ENCODE measurements around the genes MOCS1, TFEB and TOMM6.

DNA sequence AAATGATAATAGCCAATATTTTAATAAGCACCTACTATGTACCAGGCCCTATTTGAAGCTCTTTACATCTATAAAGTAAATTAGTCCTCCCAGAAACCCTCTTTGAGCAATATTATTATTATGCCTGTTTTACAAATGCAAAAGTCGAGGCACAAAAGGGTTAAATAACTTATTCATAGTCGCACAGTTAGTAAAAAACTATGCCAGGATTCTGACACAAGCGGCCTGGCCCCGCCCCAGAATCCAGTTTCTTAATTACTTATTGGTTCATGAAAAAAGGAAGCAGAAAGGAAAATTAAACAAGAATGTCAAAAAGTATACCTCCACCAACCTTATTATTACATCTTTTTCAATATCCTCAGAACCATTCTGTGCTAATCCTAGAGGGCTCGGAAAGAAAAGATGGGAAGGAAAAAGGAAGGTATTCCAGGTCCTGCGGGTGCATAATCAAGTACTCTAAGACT is 24.0 kb upstream of the KIF6 start:
- PRO-cap = no peak

DNA sequence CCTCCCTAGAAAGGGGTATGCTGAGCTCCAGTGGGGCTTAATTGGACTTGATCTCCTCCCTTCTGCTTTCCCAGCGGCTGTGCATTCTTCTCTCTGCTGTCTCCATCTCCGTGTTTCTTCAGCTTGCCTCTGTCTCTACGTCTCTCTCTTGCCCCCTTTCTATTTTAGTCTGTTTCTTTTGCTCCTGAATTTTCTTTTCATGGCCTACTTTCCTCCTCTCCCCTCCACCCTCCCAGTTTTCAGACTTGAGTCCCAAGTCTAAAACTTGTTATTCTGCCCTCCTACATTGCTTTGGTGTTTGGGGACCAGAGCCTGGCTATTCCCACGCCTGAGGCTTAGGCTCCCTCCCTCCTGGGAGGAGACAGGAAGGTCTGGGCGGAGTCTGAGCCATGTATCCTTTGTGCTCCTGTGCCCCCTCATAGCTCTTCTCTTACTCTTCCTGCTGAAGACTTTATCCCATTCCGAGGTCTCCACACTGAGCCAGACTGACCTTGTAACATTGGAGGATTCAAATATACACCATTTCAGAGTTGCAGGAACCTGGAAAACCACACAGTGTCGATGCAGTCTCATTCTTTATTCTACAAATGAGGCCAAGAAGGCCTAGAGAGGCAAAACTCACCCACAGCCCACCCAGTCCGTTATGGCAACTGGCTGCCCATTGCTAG is 69.5 kb downstream of the DAAM2 start:
- PRO-cap = no peak

GRCh38 chr6:39933603-39934887 is at the start of gene MOCS1:
MOCS1 (minus strand) TSS chr6:39934462.
- PRO-cap = bidirectional peak, plus-strand start at chr6:39934579, minus-strand start at chr6:39934463

DNA sequence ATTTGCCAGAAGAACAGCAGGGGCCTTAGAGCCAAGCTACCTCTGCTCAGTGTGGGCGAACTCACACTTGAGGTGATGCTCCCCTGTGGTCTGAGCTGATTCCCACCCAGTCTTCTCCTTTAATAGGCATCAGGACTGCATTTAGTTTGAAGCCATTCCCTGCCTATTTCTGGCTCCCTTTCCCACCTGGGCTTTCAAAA is 182.3 kb upstream of the MOCS1 start:
- PRO-cap = no peak

DNA sequence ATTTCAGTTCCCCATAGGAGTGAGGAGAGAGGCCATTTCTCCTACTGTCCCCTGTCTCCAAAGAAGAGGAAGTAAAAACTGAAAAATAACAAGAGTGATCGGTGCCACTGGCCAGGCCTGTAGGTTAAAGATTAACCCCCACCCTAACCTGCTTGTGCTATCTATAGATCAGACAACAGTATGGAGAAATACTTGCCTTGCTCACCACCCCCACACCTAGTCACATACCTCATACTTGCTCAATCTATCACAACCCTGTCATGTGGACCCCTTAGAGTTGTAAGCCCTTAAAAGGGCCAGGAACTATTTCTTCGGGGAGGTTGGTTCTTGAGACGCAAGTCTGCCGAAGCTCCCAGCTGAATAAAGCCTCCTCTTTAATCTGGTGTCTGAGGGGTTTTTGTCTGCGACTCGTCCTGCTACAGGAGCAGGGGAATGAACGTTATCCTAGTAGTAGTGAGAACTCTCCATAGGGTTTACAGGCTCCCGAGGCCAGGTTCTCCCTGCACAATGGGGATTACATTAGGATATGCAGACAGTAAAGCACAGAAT is 204.2 kb upstream of the MOCS1 start:
- PRO-cap = no peak

DNA sequence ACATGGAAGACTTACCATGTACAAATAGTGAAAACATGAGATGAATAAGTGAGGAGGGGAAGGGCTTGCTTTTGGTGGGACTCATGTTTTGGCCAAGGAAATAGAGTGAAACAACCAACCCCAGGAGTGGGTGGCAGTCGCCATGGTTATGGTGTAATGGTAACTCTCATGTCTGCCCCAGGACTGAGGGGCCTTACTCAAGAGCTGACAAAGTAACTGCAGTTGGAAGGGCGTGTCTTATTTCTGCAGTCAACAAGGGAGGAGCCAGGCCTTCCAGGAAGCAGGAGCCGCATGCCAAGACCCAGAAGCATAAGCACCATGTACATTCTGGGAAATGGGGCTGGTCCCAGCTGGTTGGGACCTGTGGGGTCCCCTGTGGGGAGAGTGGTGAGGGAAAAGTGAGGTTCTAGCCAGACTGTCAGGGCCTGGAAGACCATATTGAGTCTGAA is 108.4 kb downstream of the UNC5CL start:
- PRO-cap = no peak

GRCh38 chr6:40983213-40983431 is 55.9 kb downstream of the UNC5CL start:
- PRO-cap = no peak

- PRO-cap = no peak
These were observed 41.6 kb downstream of the UNC5CL start for GRCh38 chr6:40997272-40997969.

DNA sequence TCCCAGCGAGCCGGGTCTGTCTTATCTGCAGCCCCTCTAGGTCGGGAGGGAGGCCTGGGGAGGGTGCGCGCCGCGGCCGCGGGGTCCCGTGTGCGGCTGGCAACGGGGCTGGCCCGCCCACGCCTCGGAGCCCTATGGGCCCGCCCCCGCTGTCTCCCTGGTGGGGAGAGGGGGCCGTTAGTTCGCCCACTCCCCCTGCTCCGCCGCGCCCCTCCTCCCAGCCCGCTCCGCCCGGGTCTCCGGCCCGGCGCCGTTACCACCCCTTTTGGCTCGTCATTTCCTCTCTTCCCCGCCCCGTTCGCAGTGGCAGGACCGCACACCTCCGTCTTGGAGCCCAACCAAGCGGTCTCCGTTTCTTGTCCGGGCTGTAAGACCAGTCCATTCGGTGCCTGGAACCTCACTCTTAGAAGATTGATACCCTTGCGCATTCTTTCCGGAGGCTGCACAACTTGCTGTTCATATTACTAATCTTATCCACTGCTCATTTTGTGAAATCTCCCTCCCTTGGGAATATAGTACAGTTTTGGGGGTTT is 870 bp downstream of the NFYA start:
- PRO-cap = bidirectional peak, plus-strand start at position 316 of the sequence, minus-strand start at position 95 of the sequence

DNA sequence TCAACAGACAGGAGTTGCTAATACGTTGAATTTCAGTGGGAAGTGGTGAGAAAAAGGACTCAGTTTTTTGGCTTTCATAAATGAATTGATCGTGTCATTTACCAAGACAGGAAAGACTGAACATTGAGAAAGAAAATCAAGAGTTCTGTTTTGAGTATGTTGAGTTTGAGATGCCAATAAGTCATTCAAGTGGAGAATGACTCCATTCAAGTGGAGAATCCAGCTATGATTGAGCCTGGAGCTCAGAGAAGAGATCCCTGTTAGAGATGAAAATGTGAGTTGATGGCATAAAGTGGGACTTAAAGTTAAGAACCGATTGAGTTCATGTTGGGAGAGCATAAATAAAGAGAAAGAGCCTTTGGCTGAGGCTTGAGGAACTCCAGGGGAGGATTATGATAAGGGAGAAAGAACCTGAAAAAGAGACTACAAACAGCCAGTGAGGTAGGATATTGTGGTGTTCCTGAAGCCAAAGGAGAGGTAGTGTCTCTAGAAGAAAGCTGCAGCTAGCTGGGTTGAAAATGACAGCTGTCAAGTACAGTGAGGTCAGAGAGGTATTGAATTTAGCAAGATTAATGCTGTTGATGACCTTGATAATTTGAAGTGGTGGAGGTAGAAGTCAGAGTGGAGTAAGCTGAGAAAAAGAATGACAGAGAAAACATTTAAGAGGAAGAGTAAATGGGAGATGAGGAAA is 31.3 kb downstream of the NFYA start:
- PRO-cap = no peak

DNA sequence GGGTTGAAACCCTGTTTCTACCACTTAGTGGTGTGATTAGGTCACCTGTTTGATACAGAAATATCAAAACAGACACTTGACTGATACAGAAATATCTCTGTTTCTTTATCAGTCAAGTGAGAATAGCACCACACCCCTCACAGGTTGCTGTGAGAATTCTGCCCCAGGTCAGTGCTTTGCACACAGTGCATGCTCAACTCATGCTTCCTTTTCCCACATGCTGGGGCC is 1.3 kb downstream of the TREML2 start:
- PRO-cap = no peak

DNA sequence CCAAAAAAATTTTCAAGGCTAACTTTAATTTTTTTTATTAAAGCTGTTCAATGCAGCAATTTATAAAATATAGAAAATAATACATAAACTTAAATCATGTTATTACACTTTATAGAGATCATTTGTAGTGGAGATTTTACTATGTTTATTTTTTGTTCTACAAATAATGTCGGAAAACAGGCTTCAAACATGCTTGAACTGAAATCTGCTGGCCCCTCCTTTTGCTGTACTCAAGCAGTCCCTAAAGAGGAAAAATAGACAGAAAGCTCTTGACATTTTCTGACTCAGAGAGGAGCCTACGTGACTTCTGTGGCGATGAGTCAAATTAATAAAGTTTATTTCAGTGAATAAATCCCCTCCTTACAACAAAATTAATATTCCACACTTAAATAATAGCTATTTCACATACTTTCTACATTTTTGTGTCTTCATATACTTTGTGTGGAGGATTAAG is 1.5 kb upstream of the TREM1 start:
- PRO-cap = no peak

DNA sequence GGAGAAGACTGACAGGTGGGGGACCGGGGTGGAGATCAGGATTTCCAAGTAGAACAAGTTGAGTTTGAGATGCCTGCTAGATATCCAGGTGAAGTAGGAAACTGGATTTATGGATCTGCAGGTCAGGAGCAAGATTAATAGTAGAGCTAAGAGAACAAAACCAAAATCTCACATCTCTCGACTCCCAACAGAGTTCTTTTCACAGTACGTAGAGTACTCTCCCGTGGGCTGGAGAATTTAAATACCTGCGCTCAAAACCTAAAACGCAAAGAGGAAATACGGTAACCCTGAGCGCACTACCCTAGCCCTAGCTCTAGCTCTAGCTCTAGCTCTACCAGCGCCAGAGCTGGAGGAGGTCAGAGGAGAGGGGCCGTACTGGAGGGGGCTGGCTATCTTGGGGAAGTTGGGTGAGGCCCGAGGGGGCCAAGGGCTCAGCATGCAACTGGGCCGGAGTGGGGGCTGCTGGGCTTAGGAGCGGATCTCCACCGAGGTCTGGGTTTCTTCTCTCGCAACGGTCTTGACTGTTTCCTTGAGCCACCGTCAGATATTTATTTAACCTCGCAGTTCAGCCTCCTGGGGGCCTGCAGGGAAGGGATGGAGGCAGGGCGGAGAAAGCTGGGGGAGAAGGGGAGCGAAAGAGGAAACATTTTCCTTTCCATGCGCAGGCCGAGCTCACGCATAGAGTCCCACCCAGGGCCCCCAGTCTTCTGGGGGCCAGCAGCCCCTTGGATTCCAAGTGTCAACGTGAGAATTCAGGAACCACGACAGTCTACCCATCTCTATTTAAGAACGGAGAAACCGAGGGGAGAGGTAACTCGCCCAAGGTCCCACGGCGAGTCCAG is 91.0 kb downstream of the NCR2 start:
- PRO-cap = no peak

DNA sequence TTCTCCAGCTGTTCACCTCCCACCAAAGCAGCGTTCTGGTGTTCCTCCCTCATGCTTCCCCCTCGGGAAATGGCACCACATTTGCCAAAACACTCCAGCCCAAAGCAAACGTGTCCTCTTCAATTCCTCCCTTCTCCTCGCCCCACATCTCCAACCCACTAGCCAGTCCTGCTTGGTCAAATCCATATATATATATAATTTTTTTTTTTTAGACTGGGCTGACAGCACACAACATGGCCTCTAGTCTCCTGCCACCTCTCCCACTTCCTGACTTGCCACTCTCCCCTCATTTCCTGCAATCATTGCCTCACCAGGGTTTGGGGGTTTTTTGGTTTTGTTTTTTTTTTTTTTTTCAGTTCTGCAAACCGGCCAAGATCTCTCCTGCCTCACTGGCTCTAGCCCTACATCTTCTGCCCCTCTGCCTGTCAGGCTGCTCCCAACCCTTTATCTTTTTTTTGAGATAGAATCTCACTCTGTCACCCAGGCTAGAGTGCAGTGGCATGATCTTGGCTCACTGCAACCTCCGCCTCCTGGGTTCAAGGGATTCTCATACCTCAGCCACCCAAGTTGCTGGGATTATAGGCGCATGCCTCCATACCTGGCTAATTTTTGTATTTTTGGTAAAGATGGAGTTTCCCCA is 104.6 kb downstream of the NCR2 start:
- PRO-cap = no peak

GRCh38 chr6:41552902-41553291 is 6.7 kb downstream of the FOXP4 start:
- PRO-cap = no peak

- PRO-cap = unidirectional peak, plus-strand start at chr6:41602969
These were observed 35.4 kb upstream of the MDFI start for GRCh38 chr6:41602745-41603426.

DNA sequence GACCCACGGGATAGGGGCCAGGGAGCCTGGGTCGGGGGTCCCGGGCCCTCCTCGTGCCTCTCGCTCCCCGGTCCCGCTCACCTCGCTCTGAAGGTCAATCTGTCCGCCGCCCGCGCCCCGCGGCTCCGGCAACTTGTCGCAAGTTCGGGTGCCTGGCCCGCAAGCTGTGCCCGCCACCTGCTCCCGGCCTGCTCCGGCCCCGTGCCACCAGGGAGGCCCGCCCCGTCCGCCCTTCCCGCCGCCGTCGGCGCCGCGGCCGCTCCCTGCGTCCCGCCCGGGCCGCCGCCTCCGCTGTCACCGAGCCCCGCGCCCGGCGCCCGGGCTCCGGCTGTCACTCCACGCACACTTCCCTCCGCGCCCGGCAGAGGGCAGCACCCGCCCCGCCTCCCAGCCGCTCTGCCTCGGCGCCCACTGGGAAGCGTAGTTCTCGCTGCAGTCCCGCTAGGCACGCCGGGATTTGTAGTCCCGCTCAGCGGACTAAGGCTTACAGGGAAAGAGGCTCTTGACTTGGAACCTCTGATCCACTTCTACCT is at the start of gene TFEB:
TFEB (minus strand) TSS at position 340 of the 533 bp plus-strand sequence.
- PRO-cap = bidirectional peak, plus-strand start at position 467 of the sequence, minus-strand start at position 331 of the sequence

DNA sequence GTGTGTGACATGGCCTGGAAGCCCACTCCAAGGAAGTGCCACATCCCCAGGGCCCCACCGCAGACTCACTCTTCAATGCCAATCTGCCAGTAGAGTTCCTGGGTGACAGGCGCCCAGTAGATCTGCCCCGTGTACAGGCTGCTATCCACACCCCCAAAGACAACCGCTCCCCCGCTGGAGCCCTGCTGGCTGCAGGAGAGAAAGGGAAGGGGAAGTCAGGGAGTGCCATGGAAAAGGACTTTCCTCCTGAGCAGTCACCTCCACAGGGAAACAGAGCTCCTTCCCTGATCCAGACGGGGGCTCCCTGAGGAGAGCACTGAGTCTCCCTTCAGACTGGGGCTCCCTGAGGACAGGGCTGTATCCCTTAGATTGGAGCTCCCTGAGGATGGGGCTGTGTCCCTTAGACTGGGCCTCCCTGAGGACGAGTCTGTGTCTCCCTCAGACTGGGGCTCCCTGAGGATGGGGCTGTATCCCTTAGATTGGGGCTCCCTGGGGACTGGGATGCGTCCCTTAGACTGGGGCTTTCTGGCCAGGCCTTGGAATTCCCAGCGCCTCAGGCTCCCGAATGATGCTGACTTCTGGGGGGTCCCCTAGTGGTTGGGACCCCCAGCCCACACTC is 5.1 kb upstream of the TFEB start:
- PRO-cap = no peak

- PRO-cap = bidirectional peak, plus-strand start at chr6:41787277, minus-strand start at chr6:41787230; bidirectional peak, plus-strand start at chr6:41787694, minus-strand start at chr6:41787571
These were observed at the start of gene TOMM6 for GRCh38 chr6:41787030-41787883. TOMM6 (plus strand) TSS chr6:41787694.

DNA sequence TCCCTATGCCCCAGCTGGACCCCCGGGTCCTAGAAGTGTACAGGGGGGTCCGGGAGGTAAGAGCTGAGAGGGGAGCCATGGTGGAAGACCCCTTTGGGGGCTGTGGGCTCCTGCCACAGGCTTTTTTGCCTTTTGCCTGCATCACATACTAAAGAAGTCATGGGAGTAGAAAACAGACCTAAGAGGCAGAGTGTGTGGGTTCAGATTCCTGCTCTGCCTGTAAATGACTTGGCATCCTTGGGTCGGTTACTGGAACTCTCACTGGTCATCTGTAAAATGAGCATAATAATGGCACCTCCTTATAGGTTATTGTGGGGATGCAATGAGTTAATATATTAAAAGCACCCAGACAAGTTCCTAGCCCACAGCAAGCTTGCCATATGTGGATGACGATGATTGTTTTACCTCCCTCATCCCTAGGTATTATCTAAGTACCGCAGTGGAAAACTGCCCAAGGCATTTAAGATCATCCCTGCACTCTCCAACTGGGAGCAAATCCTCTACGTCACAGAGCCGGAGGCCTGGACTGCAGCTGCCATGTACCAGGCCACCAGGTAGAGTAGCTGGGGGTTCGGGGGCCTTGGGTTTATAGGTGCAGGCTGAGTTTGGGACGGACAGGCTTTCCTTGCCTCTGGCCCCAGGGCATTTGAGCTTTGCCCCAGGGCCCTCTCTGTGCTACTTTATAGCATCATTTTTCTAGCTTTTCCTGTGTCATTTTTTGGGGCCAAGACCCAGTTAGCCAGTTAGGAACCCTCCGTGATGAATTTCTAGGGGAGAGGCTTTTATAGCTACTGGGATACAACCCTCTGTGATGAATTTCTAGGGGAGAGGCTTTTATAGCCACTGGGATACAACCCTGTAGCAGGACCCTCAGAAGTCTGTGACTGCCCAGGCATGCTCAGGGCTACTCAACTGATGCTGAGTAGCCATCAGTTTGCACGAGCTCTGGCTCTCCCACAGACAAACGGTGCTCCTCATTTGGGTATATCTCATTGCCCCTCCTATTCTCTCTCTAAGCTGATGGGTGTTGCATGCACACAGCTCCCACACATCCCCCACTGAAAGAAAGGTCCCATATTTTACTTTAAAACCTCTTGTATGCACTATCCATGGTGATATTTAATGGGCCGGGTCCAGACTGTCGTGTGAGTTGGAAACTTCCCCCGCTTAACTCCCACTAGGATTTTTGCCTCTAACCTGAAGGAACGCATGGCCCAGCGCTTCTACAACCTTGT is 9.3 kb downstream of the BYSL start:
- PRO-cap = no peak